Islet of Langerhans (tissue), 1 donor: ENCODE measurements around a stretch of chr7.

GRCh38 chr7:64500349-64501386 is 62.2 kb downstream of the ZNF680 start:
- RRBS = no CpG with 5 or more reads among the region's 17 CpGs

DNA sequence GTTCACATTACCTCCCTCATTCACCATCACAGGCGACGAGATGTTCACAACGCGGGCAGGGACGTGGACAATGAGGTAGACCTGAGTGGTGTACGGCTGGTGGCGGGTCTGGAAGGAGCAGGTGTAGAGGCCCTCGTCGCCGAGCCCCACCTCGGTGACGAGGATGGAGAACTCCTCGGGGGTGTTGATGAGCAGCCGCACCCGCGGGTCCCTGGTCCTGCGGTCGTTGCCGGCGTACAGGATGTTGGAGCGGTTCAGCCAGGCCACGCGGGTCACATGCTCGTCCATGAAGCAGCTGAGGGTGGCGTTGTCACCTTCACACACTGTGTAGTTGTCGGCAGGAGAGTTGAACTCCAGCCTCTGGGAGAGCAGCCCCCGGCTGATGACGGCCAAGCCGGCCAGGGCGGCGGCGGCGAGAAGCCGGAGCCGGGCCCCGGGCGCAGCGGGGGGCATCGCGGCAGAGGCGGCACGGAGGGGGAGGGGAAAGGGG is 7.2 kb upstream of the ZNF680 start:
- RRBS = no CpG with 5 or more reads among the region's 42 CpGs

DNA sequence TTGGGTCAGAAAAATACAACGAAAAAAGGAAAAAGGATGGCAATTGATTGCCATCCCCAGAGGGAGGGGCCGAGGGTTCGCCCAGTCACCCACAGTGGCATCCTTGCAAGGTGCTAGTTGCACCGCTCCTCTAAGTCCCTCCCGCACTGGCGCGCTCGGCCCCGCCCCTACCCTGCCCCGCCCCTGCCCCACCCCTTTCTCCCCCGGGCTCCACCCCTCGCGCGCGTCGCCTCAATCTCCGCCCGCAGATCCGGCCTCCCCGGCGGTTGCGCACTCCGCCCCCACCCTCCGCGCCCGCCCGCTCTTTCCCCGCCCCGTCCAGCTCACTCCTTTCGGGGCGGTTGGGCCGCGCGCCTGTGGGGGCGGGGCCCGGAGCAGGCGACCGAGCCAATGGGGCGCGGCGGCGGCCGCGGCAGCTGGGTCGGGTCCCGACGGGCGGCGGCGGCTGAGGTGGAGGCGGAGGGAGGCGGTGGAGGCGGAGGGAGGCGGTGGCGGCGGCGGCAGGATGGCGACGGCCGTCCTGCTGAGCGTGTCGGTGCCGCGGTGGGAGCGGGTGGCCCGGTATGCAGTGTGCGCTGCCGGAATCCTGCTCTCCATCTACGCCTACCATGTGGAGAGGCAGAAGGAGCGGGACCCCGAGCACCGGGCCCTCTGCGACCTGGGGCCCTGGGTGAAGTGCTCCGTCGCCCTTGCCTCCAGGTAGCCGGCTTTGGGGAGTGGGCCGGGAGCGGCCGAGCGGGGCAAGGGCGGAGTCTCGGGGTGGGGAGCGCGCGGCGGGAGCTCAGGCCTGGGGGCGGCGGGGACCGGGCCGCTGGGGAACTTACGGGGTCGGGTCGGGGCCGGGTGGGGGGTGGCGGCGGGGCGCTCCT is 31.6 kb upstream of the ERV3-1 start:
- RRBS = 4% methylated on average over 18 of the region's 97 CpGs

DNA sequence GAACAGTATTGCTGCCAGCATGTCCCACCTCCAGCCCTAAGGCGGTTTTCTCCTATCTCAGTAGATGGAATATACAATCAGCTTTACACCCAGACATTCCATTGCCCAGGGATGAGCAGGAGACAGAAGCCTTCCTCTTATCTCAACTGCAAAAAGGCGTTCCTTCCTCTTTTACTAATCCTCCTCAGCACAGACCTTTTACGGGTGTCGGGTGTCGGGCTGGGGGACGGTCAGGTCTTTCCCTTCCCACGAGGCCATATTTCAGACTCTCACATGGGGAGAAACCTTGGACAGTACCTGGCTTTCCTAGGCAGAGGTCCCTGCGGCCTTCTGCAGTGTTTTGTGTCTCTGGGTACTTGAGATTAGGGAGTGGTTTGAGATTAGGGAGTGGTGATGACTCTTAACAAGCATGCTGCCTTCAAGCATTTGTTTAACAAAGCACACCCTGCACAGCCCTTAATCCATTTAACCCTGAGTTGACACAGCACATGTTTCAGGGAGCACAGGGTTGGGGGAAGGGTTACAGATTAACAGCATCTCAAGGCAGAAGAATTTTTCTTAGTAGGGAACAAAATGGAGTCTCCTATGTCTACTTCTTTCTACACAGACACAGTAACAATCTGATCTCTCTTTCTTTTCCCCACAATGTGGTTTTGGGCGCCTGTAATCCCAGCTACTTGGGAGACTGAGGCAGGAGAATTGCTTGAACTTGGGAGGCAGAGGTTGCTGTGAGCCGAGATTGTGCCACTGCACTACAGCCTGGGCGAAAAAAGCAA is 113.0 kb upstream of the ZNF92 start:
- RRBS = no CpG with 5 or more reads among the region's 11 CpGs

- RRBS = no CpG with 5 or more reads among the region's 20 CpGs
Measured at GRCh38 chr7:65979303-65980112, 2.5 kb downstream of the GUSB start.

DNA sequence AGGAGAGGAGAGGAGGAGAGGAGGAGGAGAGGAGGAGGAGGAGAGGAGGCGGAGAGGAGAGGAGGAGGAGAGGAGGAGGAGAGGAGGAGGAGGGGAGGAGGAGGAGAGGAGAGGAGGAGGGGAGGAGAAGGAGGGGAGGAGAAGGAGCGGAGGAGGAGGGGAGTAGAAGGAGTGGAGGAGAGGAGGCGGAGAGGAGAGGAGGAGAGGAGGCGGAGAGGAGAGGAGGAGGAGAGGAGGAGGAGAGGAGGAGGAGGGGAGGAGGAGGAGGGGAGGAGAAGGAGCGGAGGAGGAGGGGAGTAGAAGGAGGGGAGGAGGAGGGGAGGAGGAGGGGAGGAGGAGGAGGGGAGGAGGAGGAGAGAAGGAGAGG is 15.6 kb upstream of the CRCP start:
- RRBS = no CpG with 5 or more reads among the region's 5 CpGs

DNA sequence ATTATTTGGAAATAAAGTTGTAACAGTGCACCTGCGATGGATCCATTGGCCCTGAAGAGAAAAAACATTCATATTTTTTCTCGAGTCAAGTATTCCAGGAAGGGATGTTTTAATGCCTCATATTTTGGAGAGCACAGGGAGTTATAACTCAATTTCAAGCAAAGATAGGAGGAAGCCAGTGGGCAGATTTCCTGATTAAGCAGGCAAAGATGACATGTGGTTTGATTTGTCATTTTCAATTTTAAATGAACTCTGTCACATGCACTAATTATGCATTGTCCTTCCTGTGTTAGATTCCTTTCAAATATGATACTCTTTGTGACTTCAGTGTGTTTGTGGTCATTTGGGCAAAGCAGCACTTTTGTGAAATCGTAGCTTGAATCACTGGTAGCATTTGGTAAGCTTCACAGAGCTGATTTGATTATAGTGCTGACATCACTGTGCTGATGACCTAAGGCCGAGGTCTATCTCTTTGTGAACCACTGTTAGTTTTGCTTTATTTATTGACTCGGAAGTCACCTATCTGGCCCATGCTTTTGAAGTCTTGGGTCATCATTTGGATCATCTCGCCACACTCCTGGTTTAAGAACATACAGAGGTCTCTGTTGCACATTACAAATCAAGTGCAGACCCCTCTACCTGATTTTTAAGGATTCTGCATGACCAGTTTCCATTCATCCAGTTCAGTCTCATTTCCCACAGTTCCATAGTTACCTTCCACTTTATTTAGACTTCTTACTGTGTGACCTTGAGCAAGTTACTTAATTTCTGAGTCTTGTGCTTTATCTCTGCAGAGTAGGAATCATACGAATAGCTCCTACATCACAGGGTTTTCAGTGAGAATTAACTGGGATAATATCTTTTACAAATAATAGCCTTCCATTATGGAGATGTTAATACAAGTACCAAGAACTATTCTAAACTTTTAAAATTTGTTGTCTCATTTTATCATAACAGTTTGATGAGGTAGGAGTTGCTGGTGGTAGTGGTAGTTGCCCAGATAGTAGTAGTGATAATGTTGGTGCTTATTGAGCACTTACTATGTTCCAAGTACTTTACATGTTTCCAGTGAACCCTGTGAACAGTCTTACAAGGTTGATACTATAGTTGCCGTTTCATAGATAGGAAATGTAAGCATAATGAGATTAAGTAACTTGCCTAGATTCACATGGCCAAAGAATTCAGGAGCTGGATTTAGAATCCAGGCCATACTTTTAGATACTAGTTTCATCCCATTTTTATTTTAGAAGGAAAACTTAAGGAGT is 11.5 kb downstream of the CRCP start:
- RRBS = no CpG with 5 or more reads among the region's 8 CpGs

DNA sequence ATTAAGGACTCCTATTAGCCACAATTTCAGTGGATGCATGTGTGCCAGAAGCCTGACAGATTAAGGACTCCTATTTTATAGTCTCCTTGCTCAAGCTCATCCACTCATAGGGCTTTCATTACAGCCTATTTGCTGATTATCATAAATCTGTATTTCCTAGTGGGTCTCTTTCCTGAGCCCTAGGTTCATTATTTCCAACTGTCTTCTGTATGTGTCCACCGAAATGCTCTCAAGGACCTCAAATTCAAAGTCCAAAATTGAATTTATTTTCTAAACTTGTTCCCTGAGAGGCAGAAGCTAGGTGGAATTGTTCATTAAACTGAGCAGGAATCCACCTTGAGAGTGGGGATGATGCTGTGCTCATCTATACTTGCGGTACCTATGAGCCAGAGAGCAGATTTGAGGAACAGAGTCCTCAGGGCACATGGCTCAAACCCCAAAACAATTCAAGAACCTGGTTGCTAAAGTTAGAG is 92.0 kb downstream of the TPST1 start:
- RRBS = no CpG with 5 or more reads among the region's 2 CpGs

DNA sequence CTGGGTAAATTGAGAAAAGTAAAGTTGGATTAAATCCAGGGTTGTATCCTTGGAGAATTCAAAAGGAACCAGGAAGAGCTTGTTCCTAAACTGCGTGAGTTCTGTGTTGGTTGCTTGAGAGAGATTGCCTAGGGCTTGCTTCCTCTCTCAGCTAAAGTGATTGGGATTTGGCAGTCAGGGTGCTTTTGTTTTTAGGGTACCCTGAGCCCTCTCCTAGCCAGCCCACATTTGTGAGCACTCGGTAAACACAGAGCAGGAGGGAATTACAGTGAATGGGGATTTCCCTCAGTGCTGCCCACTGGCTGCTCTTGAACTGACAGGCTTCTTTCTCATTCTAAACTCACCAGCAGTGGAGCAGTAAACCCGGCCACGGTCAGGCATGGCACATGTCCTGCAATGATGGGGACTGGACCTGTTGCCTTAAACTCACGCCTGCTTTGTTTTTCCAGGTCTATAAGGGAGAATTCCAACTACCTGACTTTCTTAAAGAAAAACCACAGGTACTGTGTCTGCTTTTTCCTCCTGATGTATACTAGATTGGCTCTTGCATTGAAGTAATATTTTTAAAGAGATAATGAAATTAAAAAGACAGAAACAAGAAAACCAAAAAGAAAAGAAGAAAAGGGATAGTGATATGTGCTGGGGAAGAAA is 147.0 kb downstream of the TPST1 start:
- RRBS = no CpG with 5 or more reads among the region's 5 CpGs

GRCh38 chr7:66385660-66386245 is 180.6 kb downstream of the TPST1 start:
- RRBS = no CpG with 5 or more reads among the region's 2 CpGs

DNA sequence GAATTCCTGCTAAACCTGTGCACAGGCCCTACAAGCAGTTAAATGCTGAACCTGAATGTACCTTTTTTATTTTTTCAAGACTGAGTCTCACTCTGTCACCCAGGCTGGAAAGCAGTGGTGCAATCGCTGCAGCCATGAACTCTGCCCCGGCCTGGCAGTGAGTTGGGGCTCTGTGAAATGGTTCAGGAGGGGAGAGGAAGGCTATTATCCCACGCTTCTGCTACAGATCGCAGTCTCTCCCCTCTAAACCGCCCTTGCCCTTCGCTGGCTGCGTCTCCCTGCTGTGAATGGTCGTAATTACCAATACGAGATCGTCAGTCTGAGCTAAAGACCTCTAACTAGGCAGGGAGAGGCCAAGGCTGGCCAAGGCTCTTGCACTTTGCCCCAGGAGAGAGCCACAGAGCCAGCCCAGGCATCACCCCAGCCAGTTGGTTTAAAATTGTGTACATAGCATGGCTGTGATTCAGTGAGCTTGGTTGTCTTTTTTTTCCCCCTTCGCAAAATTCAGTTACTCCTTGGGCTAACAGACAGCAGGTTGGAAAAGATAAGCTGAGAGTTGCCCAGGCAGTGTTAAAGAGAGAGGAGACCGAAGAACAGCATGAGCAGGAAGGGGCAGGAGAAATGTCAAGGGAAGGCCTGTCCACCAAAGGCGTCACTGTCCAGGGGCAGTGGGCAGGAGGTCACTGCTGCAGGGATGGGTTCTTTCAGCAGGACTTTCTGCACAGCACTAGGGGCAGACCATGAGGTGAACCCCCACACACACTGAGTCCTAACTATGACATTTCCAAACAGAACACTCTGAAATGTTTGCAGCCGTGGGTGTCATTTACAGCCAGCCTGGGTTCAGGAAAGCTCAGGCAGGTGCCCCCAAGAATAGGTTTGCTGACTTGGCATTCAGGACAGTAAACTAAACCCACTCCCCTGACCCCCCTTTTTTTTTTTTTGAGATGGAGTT is 92.8 kb upstream of the KCTD7 start:
- RRBS = no CpG with 5 or more reads among the region's 14 CpGs

DNA sequence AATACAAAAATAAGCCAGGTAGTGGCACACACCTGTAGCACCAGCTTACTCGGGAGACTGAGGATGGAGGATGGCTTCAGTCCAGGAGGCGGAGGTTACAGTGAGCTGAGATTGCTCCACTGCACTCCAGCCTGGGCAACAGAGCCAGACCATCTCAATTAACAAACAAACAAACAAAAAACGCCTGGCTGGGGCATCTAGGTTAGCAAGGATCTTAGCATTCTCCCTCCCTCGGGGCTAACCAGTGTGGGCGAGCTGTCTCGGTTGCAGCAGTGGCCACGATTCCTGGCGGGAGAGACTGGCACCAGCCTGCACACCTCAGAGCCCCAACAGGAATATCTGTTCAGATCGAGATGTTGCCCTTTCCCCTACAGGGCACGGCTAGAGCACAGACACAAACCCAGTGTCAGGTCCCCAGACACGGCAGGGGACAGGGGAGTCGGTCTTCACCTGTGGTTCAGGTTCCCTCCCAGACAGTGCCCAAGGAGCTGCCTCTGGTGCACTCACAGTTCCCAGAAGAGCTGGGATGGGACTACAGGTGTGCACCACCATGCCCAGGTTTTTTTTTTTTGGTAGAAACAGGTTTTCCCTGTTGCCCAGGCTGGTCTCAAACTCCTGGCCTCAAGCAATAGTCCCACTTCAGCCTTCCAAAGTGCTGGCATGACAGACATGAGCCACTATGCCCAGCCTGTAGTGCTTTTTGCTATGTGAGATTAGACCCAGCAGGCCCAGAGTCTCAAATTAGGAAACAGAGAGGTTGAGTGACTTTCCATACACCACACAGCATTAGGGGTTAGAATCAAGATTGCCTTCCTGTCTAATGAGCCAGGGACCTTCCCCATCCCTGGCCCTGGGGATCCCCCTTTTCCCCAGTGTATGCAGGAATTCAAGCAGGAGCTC is 91.1 kb upstream of the KCTD7 start:
- RRBS = no CpG with 5 or more reads among the region's 12 CpGs

GRCh38 chr7:66619082-66619500 is 9.6 kb upstream of the KCTD7 start:
- RRBS = no CpG with 5 or more reads among the region's 9 CpGs

- RRBS = no CpG with 5 or more reads among the region's 8 CpGs
Measured at GRCh38 chr7:66640768-66641398, 12.2 kb downstream of the KCTD7 start.

DNA sequence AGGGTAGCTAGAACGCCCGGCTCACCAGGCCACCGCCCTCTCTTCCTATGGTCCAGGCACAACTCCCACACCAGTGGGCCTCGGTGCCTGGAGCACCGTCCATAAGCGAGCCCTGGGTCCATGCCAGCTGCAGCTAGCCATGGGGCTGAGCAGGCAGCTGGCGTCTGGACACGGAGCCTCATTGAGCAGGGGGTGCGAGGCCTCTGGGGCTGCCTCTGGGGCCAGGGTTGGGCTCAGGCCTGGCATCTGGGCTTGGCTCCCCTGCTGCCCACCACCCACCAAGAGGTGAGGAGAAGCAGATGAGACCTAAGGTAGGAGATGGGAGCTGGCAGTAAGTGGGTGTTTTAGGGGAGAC is 8.4 kb upstream of the RABGEF1 start:
- RRBS = no CpG with 5 or more reads among the region's 9 CpGs

DNA sequence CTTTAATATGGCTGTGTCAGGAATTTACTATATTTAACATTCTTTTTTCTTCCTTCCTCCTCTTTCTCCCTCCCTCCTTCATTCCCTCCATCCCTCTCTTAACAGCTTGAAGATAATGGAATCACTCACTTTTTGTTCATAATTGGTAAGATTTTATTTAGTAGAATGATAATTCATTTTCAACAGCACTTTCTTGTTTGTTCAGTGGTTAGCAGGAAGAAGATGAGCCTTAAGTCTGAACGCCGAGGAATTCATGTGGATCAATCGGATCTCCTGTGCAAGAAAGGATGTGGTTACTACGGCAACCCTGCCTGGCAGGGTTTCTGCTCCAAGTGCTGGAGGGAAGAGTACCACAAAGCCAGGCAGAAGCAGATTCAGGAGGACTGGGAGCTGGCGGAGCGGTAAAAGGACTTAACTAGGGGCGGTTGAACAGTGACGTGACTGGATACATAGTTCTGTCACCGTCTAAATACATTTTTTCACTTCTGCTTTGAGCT is 31.2 kb downstream of the RABGEF1 start:
- RRBS = no CpG with 5 or more reads among the region's 9 CpGs

DNA sequence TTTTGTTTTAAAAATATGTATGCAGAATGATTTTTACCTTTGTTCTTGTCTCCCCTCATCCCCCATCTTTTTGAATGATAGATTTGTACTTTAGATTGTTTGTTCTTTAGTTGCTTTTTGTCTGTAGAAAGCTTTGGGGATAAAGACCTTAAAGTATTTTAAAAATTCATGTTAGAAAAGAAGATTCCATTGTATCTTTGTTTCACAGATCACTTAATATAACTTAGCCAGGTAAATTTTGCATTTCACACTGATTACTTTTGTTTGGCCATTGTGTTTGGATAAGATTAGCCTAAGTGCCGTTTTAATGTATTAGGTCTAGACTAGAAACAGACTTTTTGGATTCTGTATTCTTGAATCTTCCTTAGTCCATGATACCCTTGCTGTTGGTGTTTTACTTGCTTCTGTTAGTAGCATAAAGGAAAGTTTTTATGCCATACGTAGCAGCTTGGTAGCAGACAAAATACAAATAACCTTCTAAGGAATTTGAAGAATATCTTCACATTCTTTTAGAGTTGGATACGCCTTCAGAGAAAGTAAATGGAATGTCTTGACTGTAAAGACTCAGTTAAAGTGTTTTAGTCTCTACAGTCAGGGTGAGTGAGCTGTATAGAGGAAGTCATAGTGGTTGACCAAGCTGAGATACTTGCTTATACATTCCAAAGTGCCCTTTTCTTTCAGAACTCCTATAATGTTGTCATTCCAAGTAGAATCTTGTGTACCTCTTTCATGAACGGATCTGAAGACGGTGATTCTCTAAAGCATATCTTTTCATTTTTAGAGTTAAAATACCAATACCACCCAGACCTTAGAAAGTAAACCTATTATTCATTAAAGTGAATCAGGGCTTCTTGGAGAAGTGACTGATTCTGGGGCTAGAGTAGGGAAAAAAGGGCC is 37.5 kb downstream of the RABGEF1 start:
- RRBS = no CpG with 5 or more reads among the region's 5 CpGs

DNA sequence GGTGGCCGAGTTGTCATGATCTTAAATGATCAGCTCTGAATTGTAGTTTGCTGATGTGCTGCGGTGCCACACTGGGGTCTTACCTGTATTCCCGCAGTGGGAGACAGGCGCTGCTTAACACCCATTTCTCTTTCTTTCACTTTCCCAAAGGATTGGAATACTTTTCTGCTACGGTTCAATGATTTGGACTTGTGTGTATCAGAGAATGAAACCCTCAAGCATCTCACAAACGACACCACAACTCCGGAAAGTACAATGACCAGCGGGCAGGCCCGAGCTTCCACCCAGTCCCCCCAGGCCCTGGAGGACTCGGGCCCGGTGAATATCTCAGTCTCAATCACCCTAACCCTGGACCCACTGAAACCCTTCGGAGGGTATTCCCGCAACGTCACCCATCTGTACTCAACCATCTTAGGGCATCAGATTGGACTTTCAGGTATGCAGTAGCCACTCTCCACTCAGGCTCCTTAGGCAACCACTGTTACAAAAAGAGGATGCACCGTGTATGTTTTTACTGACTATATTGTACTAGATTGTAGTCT is 23.9 kb downstream of the TMEM248 start:
- RRBS = 98% methylated on average over 5 of the region's 15 CpGs

DNA sequence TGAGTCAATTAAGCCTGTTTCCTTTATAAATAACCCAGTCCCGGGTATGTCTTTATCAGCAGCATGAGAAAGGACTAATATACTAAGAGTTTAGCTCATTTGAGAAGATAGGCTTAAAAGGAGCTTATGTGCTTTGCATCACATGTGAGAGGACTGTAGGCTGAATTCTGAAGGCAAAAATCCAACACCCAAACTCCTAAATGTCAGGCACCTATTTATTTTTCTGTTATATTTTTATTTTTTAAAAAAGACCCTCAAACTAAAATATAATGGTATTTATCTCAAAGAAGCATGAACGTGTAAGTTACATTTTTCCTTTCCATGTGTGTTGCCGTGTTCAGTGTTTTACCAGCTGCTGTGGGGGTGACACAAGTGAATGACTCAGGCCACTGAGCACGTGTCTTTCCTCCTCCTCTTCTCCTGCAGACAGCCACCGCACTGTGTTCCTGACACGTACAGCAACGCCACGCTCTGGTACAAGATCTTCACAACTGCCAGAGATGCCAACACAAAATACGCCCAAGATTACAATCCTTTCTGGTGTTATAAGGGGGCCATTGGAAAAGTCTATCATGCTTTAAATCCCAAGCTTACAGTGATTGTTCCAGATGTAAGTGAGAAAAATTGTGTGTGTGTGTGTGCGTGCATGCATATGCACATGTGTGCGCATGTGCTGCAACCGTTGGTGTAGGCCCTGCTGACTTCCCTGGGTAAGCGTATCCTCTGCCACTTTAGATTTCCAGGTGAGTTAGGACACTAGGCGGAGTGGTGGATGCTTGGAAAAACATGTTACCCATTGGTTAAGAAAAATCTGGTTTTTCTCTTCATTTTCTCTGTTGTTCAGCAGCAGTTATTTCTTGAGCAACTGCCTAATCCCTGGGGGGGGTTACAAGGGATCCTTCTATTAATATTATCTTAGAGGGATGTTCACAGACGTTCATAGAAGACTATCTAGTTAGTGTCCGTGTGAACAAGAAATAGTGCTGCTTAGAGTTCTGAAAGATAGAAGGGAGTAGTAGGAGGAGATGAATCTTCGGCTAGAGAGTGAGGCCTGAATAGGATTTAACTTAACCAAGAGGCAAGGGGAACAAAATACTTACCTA is 29.9 kb downstream of the TMEM248 start:
- RRBS = no CpG with 5 or more reads among the region's 17 CpGs

DNA sequence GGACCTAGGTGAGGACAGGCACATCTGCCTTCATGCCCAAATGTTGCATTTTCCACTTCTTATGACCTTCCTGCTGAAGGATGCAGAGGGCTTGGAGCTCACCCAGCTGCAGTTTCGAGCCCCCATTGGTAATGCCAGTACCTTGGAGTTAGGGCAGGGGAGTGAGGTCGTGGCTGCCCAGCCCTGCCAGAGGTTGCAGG is 24.9 kb downstream of the SBDS start:
- RRBS = no CpG with 5 or more reads among the region's 2 CpGs